Vein endothelial cell (primary cell): ENCODE results near the genes BFSP2, RYK and CEP63.

- CAGE, long polyA plus RNA: no peak
Observed at GRCh38 chr3:131477307-131477616, 25.5 kb downstream of the MRPL3 start.

GRCh38 chr3:131492931-131493395 lies 9.8 kb downstream of the MRPL3 start:
- CAGE, long polyA plus RNA: no peak

GRCh38 chr3:132346471-132346817 lies 29.2 kb downstream of the ACP3 start:
- CAGE, long polyA plus RNA: no peak

DNA sequence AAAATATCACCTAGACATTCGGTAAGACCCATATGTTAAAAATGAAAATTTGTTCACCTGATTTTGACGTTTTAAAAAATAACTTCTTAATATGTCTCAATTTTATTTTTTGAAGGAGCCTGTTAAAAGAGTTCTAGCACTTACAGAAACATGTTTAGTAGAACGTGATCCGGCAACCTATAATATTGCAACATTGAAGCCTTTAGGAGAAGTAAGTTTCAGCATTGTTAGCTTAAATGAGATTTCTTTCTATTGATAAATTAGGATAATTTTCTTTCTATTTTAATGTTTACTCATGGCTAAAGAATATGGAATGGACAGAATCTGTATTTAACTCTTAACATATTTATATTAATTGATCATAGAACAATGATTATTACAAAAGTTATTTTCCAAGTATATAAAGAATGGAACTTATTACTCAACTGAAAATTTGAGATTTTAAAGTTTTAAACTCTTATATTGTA lies 36.2 kb downstream of the DNAJC13 start:
- CAGE, long polyA plus RNA: no peak

- CAGE, long polyA plus RNA: no peak
Observed at GRCh38 chr3:132951939-132952264, 86.3 kb upstream of the TMEM108 start.

DNA sequence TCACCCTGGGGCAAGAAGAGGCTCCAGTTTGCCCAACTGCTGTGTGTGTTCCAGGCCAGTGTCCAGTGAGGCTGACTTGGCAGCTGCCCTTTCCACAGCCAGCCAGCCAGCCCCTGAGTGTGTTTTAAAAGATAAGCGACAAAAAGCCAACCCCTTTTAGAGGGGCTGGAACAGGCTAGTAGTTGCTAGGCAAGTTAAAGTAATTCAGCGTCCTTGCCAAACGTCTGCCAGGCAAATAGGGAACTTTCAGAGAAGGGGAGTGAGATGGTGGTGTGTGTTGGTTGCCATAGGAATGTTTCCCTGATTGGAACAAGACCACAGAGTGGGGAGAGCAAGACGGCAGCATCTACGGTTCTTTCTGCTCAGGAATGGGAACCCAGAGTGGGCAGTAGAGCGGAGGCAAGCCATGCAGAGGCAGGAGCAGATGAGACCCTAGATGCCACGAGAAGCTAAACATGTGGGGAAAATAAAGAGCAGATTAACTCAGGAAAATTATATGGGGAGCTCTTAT lies 86.4 kb downstream of the TMEM108 start:
- CAGE, long polyA plus RNA: no peak

DNA sequence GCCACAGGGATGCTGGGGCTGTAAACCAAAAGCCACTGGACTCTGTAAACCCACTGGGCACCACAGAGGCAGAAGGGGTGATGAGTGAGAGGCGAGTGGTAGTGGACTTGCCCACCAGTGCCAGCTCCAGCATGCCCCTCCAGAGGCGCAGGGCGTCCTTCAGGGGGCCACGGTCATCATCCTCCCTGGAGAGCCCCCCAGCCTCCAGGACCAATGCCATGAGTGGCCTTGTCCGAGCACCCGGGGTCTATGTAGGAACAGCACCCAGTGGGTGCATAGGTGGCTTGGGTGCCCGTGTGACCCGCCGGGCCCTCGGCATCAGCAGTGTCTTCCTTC lies at the start of gene BFSP2:
BFSP2 (plus strand) TSS at position 53 of the 336 bp plus-strand sequence.
- CAGE, long polyA plus RNA: no peak

DNA sequence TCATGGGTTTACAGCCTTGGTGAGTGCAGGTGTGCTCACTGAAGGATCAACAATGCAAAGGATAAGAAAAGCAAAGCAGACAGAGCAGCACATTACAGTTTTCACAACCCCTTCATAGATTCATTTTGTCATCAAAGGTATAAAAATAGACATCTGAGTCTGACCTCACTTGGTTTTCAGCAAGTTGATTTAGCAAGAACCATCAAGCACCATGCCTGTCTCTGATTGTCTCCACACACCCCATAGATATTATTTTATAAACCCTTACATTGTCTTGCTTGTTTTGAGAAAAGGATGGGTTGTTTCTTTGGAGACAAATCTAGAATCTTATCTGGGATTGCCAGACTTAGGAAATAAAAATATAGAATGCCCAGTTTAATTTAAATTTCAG lies 77.7 kb downstream of the BFSP2 start:
- CAGE, long polyA plus RNA: no peak

DNA sequence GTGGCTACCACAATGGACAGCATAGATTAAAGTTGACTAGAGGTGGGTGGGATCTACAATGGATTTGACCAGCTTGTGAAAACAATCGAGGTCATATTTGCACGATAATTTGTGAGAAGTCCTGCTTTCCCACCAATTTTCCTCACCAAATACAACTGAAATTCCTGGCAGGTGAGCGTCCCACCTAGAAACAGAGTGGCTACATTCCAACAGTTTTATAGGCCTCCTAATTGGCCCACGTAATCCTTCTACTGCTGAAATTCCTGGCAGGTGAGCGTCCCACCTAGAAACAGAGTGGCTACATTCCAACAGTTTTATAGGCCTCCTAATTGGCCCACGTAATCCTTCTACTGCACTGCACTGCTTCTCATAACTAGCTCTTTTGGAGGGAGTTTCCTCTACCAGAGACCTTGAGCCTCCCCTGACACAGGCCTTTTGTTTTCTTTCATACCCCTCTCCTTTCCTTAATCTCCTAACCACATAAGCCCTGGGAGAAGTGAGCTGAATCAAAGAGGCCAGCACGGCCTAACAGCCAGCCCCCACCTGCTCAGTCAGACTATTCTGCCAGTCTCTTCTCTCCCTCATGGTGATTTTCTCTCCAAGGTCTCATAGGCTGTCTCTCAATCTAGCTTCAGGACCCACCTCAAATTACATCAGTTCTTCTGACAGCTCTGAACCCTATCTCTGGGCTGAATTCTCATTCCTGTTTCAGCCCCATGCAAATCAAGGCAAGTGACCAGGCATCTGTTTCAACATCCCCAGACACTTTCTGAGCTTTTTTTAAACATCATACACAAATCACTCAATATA lies 80.3 kb downstream of the BFSP2 start:
- CAGE, long polyA plus RNA: no peak

- CAGE, long polyA plus RNA: start-site peak on the plus strand at chr3:133574358-133574578, 32 and 19 reads in 2 replicates
Observed at GRCh38 chr3:133574109-133574814, 776 bp downstream of the CDV3 start.

GRCh38 chr3:133588891-133589493 lies 15.5 kb downstream of the CDV3 start:
- CAGE, long polyA plus RNA: no peak

DNA sequence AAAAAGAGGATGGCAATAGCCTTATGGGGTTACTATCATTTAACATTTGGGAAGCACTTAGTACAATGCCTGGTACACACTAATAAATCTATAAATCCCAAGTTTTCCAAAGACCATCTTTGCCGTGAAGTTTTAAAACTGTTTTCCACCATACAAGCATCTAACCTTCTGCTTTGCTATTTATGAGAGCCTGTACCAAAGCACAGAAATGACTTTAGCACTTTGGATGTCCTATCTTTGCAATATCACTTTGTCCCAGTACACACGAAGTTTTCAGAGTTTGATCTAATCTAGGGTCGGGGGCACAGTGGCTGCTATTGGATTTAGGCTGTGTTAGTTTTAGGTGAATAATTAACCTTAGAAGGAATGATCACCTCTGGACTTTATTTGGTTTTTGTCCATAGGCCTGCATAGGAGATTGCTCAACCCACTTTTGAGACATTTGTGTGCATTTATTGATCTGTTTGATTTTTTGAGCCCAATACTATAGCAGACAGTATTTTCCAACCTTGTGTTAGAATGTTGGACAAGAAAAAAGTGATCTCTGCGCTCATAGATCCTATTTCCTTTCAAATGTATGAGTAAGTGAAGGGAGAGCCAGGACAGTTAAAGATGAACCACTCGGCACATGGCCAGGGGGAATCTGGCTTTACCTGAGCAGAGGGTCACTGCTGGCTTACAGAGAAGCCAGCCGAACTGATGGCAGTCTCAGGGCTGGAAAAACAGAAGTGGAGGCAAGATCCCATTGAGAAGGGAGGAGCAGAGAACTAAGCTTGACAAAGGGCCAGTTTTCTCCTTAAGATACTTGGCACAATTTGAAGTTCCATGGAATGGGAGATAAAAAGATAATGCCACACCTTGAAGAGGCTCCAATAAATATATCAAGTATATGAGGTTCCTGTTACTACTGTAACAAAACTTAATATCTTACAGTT lies 8.8 kb upstream of the TOPBP1 start:
- CAGE, long polyA plus RNA: no peak

DNA sequence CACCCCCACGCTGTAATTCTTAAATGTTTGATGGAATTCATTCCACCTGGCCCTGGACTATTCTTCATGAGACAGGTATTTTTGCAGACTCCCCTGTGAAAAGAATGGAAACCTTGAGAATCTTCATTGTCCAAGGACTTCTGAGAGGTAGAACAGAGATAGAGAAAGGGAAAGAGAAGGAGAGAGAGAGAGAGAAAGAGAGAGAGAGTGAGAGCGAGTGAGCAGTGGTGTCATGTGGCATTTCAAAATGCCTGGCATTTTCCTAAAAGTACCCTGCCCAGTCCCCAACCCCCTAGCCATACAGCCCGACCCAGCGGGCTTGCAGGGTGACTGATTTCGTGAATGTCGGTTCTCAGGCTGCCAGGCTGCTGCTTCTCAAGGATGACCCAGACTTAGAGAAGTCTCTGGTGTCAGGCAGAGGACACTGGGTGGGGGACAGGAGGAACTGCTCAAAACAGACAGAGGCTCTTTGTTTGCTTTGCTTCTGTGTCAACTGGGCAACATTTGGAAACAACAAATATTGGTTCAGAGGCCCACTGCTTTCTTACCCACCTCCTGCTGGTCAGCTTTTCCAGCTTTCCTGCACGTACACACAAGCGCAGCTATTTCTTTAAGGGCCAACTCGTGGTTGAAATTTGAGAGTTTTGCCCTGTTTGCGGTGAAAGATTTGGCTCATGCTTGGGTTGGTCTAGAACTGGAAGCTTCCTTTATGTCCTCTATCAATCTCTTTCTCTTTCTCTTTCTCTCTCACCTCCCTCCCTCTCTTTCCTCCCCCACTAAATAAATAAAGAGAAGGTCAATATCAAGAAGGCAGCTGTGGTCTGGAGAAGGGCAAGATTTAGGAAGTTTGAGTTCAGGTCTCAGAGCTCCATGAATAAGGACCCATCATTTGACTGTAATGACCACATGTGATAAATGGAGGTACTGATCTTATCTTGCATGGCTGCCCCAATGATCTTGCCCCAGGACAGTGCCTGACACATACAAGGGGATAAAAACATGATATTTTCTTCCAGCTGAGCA lies 3.6 kb upstream of the TF start:
- CAGE, long polyA plus RNA: no peak

- CAGE, long polyA plus RNA: no peak
Observed at GRCh38 chr3:133749591-133750307, 3.6 kb downstream of the TF start.

DNA sequence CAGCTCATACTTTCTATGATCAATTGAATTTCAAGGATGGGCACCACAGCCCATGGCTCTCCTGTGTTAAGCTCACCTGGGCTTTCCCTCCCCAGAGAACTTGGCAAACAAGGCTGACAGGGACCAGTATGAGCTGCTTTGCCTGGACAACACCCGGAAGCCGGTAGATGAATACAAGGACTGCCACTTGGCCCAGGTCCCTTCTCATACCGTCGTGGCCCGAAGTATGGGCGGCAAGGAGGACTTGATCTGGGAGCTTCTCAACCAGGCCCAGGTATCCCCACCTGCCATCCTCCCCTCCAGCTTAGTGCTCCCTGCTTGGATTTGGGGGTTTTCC lies 10.5 kb downstream of the TF start:
- CAGE, long polyA plus RNA: no peak

GRCh38 chr3:134214581-134215411 lies 35.9 kb downstream of the RYK start:
- CAGE, long polyA plus RNA: no peak

DNA sequence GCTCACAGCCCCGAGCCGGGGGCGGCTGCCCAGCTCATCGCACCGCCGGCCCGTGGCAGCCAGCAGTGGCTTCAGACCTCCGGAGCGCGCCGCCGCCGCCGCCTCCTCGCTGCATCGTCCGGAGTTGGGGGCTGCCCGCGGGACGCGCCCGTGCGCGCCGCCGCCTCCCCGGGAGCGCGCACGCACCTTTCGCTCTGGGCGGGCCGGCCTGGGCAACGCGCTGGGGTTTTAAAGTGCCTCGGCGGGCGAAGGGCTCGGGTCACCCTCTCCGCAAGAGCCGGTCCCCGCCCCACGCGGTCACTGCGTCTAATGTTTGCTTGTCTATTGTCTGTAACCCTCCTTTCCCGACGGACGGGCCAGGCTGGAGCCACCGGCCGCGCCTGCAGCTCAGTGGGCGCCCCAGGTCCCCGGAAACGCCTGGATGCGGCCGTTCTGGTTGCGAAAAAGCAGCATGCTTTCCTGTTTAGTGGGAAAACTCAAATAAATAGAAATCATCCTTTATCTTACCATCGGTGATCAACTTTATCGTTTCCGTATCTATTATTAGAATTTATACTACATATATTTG lies at the start of gene RYK:
RYK (minus strand) TSS at position 133 of the 568 bp plus-strand sequence.
- CAGE, long polyA plus RNA: no peak

DNA sequence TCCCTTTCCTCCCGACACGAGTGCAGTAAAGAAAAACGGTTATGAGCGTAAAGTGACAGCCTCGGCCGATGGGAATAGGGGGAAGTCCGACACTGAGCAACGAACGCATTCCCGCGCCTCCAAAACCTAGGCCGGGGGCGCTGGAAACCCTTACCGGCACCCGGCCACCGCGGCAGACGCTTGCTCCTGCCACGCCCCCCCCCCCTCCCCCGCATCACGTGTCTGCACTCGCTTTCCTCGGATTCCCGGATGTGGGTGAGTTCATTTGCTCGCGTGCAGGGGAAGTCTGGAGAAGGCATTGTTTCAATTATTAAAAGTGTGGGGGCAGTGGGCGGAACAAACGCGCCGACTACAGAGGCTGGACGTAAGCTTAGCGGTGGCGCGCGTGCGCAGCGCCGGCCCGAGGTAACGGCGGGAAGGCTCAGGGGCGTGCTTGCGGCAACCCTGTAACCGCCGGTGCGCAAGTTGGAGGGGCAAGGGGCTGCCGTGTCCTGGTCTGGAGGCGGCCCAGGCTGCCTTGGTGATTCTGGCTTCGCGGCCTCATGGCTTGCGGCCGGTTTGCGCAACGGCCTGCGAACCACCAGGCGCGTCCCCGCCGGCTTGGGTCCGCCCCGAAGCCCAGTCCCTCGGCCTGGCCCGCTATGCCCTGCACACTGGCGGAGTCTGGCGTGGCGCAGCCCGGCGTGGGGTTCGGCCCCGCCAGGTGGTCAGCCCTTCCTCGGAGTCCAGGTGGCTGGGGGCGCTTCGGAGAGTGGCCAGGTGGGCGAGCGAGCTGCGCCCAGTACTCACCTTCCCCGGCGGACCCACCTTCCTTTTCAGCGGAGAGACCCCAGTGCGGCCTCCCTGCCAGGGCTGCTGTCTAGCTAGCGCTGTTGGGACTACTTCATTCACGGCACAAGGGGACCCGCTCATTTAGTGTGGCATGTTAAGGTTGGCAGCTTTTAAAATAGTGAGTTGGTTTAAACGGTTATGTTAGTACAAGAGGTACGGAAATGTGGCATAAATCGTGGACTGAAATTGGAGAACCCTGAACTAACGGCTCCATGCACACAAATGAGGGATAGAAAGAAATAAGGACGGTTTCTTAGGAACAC lies at the start of gene CEP63:
CEP63 (plus strand) TSS at position 260 of the 1,094 bp plus-strand sequence.
- CAGE, long polyA plus RNA: start-site peak on the minus strand centred at position 187 of the sequence, 13 bp wide, 45 and 40 reads in 2 replicates

- CAGE, long polyA plus RNA: no peak
Observed at GRCh38 chr3:134677272-134678181, 26.7 kb upstream of the KY start.

- CAGE, long polyA plus RNA: no peak
Observed at GRCh38 chr3:136151072-136151597, 45.0 kb downstream of the MSL2 start.